Fibroblast of villous mesenchyme (primary cell): ENCODE measurements around a stretch of chr6.

DNA sequence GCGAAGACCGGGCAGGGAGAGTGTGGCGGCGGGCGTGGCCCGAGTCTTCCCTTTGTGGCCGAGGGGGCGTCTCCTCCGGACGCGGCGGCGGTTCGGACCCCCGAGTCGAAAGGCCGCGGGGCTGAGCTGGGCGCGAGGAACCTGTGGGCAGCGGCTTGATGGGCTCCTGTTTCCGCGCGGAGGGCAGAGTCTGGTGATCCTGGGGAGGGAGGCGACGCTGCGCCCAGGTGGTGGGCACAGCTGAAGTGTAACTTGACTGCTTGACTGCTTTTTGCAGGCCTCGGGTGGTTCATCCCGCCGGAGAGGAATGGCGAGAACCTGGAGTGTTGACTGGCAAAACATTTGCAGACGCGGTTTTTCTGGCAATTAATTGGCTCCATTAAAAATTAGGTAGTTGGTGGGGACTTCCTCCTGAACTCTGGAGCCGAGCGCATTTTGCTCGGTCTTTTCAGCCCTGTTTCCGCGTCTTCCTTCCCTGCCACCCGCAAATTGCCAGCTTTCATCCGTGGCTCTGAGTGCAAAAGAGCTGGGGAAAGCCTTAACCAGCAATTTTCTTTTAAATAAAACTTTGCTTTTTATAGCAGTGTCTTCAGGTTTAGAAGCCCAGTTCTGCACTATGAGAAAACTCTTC lies 456 bp downstream of the KCTD20 start:
- CAGE, long polyA plus RNA, result no peak

DNA sequence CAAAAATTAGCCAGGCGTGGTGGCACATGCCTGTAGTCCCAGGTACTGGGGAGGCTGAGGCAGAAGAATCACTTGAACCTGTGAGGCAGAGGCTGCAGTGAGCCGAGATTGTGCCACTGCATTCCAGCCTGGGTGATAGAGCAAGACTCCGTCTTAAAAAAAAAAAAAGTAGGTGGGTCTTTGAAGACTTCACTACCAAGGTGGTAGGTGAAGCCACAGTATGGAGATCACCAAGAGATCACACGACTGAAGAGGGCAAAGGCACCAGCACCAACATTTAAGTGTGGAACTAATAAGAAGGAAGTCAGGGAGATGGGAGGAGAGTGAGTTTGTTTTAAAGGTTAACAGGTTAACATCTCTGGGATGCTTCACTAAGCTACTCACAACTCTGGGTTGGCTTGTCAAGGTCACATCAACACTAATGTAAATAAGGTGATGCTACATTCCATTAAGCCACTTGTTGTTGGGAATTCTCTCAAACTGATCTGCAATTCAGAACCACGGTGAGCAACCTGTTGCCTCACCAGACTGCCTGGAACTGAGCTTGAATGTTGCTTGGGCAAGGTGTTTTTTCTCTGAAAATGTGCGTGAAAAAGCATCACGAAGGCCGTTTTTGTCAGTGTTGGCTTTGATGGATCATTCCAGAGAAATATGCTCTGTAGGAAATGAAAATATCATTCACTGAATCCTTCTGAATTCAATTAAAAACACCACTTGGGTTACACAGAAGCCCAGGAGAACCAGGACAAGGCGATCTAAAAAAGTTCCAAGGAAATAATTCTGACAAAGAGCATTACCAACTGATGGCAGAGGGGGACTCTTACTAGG lies 48.7 kb downstream of the KCTD20 start:
- CAGE, long polyA plus RNA, result no peak

- CAGE, long polyA plus RNA, result no peak
These were observed 23.9 kb downstream of the STK38 start for GRCh38 chr6:36523289-36523887.

DNA sequence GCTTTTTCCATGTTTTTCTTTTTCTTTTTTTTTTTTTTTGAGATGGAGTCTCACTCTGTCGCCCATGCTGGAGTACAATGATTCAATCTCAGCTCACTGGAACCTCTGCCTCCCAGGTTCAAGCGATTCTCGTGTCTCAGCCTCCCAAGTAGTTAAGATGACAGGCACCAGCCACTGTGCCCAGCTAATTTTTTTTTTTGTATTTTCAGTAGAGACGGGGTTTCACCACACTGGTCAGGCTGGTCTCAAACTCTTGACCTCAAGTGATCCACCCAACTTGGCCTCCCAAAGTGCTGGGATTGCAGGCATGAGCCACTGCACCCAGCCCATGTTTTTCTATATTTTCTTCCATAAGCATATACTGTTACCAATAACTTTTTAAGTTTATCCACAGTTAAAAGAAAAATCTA lies 5.5 kb downstream of the STK38 start:
- CAGE, long polyA plus RNA, result no peak

DNA sequence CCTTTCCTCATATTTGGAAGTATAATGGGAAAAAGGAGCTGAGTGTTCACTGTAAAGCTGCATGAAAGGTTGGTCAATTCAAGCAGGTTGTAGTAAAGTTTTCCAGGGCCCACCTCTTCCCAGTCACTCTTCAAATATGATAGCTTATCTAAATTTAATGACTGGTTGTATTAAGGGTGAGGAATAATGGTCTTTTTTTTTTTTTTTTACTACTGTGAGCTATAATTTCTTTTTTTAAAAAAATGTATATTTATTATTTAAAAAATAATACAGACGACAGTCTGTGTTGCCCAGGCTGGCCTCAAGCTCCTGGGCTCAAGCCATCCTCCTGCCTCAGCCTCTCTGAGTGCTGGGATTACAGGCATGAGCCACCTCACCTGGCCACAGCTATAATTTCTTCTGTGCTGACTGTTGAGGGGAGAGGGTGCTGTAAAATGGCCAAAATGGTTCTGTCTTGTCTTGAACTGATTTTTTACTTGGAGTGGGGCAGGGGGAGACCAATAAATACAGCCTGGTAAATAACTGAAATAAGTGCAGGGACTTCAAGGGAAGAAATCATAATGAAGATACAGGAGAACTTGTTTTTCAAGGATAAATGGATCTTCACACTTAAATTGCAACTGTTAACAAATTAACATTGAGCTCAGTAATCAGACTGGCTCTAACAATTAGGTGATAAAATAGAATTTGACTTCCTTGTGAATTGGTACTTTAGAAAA lies 3.6 kb downstream of the SRSF3 start:
- CAGE, long polyA plus RNA, result no peak

DNA sequence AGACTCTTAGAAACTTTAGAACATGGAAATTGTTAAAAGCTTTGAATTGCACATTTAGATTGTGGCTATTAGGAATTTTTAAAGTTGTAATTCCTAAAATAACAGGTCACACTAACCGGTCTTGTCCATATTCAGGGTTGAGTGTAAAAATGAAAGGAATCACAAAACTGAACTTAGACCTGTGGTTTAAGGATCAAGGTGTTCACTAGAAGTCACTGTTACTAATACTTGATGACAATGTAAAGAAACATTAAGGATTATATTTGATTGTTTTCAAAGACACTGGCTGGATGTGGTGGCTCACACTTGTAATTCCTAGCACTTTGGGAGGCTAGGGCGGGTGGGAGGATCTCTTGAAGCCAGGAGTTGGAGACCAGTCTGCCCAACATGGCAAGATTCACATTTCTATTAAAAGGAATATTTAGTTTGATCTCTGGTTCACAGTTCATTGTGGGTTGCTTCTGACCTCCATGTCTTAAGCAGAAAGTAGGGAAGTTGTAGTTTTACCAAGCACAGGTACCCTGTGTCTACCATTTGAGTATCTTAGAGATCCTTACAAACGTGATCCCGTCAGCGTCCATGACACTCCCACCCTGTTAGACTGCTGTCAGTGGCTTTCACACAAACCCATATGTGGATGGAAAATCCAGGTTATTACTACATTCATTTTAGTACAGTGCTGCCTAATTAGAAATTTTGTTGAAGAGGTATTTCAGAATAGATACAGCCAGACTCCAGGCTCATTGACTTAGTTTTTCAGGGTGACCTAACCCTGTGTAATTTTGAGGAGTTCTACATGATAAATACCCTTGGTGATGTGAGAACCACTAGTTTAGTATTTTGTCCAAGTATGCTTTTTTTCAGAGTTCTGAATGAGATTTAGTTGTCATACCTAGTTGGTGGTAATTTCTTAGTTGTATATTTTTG lies 10.1 kb downstream of the SRSF3 start:
- CAGE, long polyA plus RNA, result no peak

- CAGE, long polyA plus RNA, result no peak
These were observed 17.5 kb downstream of the SRSF3 start for GRCh38 chr6:36611643-36612131.

GRCh38 chr6:36666824-36667702 lies 11.5 kb upstream of the CDKN1A start:
- CAGE, long polyA plus RNA, result no peak

DNA sequence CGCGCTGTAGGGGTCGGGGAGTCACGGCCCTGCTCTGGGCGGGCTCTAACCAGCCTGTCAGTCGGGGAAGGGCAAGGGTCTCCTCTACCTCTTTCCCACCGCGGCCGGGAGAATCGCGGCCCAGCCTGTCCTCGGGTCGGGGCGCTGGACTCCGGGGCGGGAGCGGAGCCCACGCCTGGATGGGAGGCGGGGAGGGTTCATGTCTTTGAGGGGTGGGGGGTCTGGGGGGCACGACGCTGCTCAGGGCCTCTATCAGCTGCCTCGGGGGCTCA lies 1.1 kb downstream of the CDKN1A start:
- CAGE, long polyA plus RNA, result no peak

DNA sequence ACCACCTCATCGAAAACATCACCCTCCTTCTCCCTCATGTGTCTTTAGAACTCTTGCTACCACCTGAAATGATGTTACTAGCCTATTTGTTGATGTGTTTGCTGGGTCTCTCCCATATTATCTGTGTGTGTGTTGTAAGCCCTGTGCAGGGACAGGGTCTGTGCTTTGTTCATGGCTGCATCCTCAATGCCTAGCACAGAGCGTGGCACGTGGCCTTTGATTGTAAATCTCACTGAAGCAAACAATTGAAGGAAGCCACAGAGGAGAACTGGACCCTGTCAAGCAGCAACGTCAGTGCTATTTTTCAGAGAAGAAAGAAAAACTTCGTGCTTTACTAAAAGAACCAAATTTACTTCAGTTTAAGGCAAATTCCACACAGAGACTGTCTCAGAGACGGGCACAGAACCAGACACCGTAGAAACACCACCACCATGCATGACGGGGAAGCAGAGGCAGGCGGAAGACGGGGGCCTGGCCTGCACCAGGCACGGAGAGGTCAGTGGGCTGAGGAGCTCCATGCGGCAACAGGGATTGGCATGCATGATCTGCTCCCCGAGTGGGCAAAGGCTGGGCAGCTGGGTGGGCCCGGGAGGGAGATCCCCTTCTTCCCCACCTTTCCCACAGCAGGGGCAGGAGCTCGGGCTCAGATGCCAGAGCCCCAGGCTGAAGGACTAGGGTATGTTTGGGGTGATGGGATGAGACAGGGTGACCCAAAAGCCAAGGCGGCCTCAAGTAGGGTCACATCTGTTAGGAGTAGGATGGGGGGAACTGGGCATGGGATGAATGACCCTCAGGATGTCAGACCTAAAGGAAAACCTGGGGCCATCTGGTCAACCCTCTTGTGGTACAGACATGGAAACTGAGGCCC lies 43.1 kb downstream of the RAB44 start:
- CAGE, long polyA plus RNA, result no peak

- CAGE, long polyA plus RNA, result no peak
These were observed 7.0 kb downstream of the PPIL1 start for GRCh38 chr6:36867669-36867956.

DNA sequence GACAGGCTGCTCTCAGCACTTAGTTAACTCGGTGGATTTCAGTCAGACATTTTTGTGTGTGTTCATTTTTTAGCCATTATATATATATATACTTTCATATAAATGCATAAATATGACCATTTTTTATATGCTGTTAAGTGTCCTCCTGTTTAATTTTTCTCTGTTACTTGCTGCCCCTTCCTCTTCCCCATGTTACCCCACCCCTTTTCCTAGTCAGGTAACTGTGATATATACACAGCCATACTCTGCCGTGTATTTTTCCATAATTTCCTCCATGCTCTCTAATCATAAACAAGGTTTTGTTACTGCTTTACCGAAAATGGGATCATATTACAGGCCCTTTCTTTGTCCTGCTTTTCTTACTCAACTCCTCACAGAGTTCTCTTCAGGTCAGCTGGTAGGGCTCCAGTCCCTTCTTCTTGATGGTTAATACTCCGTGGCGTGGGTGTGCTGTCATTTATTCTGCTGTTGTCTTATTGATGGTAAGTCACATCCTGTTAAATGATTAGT lies 25.1 kb upstream of the PI16 start:
- CAGE, long polyA plus RNA, result no peak

- CAGE, long polyA plus RNA, result no peak
These were observed 12.9 kb downstream of the MTCH1 start for GRCh38 chr6:36972908-36973708.

GRCh38 chr6:36977874-36978287 lies 8.1 kb downstream of the MTCH1 start:
- CAGE, long polyA plus RNA, result no peak

DNA sequence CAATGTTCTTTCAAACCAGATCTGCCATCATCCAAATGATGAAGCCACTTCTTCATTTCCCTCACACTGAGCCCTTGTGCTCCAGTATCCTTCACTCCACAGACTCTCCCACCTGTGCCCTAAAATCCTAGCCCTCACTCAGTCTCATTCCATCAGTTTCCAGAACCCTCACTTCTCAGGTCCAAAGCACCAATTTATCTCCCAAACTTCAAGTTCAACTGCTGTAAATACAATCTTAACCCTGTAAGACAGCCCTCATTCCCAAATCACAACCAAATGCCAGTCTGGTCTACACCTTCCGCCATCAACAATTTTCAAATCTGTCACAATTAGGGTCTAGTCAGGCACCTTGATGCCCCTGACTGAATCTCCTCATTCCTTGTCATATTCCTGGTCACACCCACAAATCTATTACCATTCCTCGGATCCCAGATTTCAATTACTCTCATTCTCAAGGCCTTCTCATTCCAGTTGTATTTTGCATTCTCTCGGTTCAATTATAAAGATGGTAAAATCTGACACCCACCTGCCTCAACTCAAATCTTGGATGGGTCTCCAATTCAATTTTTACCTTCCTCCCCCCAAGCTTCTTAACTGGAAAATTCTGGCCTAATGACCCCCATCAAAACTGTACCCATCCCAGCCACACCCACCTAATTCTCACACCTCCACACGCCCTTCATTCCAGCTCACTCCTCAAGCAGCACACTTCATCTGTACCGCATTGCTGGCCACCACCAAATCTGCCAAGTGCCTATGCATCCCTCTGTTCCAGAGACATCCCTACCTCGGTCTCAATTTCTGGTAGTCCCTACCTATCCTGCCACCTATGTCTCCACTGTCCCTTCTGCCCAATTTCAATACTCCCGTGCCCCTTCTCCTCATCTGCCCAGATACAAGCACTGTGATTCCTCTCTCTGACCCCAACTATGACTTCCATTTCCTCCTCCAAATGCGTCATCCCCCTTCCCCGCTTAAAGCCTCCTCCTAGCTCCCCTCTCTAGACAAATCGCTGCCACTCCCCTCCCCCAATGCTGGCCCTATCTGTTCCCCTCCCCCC lies 1.6 kb downstream of the MTCH1 start:
- CAGE, long polyA plus RNA, result no peak

DNA sequence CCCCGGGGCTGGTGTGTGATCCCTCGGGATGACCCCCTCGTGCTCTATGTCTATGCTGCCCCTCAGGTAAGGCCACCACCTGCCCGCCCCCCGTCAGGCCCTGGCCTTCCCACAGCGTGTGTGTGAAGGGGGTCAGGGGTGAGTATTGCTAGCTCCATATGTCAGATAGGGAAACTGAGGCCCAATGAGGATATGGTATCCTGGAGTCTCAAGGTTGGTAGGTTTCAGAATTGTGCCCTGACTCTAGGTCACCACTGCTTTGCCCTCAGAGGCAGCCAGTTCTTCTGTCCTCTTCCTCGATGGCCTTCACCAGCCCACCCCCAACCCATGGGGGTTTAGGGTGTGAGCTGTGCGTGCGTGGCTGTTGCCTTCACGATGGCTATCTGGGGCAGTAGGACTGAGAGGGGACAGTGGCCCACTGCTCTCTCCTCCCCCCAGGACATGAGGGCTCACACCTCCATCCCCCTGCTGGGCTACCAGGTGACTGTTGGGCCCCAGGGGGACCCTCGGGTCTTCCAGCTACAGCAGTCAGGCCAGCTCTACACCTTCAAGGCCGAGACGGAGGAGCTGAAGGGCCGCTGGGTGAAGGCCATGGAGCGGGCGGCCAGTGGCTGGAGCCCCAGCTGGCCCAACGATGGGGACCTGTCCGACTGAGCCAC lies 22.2 kb downstream of the FGD2 start:
- CAGE, long polyA plus RNA, result no peak

DNA sequence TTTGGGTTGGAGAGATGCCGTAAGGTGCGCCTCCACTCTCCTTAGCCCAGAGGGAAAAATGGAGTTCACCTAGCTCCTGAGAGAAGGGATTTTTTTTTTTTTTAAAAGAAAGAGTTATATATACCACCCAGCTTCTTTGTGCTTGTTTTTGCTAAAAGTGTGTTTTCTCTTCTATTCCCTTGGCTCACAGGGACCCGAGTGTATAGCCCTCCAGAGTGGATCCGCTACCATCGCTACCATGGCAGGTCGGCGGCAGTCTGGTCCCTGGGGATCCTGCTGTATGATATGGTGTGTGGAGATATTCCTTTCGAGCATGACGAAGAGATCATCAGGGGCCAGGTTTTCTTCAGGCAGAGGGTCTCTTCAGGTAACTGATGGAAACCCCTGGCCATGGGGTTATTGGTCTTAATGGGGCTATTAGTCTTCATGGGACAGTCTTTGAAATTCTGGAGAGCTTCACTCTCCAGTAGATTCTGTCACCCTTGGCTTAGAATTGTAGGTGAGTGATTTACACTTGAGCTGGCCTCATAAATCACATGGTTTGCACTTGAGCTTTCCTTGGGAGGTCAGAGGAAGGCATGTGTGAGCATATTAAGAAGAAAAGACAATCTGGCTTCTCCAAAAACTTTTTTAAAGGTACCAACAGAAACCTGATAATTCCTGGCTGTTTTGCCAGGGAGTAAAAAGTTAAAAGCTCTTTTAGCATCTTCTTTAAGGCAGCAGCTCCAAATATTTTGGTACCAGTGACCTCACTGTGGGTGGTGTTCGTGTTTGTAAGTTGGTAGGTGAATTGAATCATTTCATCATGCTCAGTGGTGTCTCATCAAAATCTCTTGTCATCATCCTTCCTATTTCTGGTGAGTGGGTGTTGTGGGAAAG lies 3.1 kb downstream of the PIM1 start:
- CAGE, long polyA plus RNA, result no peak

DNA sequence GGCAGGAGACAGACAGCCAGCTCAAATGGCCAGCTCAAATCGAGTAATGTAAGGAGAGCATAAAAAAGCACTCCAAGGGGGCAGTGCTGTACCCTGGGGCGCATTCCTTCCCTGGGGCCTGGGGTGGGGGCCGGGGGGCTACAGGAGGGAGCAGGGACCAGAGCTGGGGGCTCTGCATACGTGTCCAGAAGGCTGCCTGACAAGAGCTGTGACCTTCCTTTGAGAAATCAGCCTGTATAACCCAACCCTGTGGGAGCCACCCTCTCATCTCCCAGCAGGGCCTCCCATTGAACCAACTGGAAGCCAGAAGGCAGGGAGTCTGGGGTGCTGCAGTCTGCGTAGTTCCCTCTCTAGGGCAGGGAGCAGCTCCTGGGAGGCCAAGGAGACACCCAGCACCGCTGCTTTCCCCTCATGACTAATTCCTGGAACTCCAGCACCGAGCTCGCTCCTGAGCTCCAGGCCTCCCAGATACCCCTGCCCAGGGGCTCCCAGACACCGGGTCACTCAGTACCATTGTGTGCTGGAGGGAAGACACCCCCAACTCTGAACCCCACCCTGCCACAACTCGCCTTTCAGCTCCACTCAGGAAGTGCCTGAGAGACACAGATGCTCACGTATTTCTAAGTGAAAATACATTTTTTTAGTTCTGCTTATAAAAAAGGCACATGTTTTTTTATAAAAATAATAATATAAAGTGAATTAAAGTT lies 17.3 kb downstream of the PIM1 start:
- CAGE, long polyA plus RNA, result no peak

- CAGE, long polyA plus RNA, result no peak
These were observed 35.5 kb downstream of the PIM1 start for GRCh38 chr6:37205166-37206150.

DNA sequence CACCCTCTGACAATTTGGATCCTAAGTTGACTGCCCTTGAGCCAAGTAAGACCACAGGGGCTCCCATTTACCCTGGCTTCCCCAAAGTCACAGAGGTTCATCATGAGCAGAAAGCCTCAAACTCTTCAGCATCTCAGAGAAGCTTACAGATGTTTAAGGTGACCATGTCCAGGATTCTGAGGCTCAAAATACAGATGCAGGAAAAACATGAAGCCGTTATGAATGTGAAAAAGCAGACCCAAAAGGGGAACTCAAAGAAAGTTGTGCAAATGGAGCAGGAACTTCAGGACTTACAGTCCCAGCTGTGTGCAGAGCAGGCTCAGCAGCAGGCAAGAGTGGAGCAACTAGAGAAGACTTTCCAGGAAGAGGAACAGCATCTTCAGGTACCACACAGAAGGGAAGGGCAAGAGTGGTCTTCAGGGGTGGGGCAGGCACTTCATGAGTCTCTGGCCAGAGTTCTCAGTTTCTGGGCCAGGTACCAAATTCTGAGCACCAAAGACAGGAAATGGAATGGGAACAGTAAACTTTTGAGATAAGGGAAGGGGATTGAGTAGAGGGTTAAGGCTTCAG lies 15.1 kb downstream of the RNF8 start:
- CAGE, long polyA plus RNA, result no peak